Cerebral cortex (tissue), 2 donors: ENCODE results near the genes CPLANE1 and NUP155.

- PRO-cap, 2 experiments = peak in 1 of 2 experiments; most common plus-strand start chr5:37249055 (in 1); most common minus-strand start chr5:37248972 (in 1)
These were observed at the start of gene CPLANE1 for GRCh38 chr5:37248777-37249929. Gene CPLANE1 (minus strand): TSS chr5:37249376.

- PRO-cap, 2 experiments = peak in 1 of 2 experiments; most common plus-strand start chr5:37371188 (in 1); most common minus-strand start chr5:37371095 (in 1)
These were observed at the start of gene NUP155 for GRCh38 chr5:37370669-37371801. Gene NUP155 (minus strand): TSS chr5:37371106.

DNA sequence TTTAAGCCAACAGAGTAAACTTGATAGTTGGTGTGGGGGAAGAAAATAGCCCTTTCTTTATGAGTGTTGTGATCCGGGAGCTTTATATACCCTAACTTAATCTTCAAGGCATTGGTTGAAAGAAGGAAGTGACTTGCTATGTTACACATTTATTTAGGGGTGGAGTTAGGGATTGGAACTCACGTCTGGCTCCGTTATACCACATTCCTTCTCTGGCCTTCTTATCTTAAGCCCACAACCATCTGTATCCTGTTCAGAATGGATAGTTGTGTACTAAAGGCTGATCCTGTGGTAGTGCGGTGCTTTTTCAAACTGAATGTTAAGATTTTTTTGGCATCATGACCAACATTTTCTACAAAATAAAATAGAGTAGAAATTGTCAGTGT, 174.0 kb downstream of the WDR70 start:
- PRO-cap, 2 experiments = no peak in any of the 2 experiments

- PRO-cap, 2 experiments = no peak in any of the 2 experiments
These were observed 6.0 kb downstream of the GDNF start for GRCh38 chr5:37833802-37834368.

DNA sequence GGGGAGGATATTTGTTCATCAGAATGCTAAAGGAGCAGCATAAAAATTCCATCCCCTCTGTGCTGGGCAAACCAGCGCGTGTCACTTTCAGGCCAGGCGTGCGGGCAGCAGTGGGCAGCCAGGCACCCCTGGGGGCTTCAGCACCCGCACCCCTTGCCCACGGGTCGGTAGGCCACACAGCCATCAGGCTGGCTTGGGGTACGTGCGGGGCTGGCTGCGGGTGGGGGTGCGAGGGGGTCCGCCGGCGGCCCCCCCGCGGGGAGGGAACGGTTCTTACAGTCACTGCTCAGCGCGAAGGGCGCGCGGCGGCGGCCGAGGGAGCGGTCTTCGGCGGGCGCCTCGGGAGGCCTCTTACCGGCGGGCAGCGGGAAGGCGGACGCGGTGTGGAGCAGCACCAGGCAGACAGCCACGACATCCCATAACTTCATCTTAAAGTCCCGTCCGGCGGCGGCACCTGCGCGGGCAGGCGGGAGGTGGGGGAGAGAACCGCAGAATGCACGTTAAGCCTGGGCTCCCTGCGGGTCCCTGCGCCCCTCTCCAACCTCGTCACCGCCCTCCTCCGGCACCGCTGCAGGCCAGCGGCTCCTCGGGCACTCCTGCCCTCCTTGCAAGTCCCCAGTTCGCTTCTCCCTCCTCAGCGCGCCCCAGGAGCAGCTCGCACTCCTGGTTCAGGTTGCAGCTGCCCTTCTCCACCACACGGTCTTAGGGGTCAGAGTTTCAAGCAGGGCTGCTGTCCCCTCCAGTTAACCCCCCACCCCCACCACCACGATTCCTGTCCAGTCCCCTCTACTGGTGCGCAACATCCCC, 5.3 kb downstream of the GDNF start:
- PRO-cap, 2 experiments = no peak in any of the 2 experiments

DNA sequence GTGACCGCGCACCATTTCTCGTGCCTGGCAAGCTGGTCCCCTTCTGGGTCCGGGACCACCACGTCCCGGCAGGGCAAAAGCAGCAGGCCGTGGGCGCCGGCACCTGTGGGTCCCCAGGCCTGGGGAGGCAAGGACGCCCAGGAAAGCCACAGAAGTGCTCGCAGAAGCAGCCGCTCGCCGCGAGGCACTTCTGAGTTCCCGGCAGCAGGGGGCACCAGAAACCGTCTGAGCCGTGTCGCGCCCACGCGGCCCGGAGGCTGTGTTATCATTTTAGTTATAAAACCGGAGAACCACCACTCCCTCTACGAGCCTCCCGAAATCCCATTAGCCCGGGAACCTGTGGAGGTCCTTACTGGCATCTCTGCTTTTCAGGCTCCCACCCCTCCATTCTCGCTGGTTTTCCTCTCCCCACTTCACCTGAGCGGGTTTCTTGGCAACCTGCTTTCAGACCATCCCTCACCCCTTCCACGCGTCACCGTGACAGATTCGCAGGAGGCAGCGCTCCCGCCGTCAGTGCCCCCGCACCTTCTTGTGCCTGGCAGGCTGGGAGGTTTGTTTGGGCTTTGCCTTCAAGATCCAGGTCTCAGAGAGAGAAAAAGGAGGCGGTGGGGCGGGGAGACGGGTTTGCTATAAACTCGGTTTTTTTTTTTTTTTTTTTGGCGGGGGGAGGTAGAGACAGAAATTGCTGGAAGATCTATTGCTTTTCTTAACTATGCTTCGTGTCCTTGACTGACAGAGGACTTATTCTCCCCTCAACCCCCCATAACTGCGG, 2.3 kb downstream of the GDNF start:
- PRO-cap, 2 experiments = peak in 1 of 2 experiments; most common plus-strand start position 268 of the sequence (in 1); most common minus-strand start position 189 of the sequence (in 1)

DNA sequence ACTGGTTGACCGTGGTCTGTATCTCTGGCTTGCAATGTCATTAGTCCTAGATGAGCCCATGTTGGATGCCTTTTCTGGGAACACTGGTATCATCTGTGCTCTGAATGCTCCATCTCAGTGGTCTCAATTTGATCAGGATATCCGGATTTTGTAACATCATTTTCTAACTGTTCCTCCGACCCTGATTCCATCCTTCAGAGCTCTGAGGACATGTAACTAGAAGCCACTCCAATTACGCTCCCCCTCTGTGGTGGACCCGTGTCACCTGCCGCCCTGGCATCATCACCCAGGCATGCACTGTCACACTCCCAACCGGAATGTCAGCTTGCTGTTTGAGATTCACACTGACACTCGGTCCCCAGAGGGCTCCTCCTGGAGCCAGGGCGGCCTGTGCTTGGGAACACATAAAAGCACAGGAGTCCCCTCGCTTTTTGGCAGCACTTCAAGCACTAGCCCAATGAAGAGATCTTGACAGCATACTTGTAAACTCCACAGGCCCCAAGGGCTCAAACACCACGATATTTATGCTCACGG, 91.0 kb upstream of the EGFLAM start:
- PRO-cap, 2 experiments = no peak in any of the 2 experiments

GRCh38 chr5:38400285-38400856, 142.0 kb downstream of the EGFLAM start:
- PRO-cap, 2 experiments = no peak in any of the 2 experiments

DNA sequence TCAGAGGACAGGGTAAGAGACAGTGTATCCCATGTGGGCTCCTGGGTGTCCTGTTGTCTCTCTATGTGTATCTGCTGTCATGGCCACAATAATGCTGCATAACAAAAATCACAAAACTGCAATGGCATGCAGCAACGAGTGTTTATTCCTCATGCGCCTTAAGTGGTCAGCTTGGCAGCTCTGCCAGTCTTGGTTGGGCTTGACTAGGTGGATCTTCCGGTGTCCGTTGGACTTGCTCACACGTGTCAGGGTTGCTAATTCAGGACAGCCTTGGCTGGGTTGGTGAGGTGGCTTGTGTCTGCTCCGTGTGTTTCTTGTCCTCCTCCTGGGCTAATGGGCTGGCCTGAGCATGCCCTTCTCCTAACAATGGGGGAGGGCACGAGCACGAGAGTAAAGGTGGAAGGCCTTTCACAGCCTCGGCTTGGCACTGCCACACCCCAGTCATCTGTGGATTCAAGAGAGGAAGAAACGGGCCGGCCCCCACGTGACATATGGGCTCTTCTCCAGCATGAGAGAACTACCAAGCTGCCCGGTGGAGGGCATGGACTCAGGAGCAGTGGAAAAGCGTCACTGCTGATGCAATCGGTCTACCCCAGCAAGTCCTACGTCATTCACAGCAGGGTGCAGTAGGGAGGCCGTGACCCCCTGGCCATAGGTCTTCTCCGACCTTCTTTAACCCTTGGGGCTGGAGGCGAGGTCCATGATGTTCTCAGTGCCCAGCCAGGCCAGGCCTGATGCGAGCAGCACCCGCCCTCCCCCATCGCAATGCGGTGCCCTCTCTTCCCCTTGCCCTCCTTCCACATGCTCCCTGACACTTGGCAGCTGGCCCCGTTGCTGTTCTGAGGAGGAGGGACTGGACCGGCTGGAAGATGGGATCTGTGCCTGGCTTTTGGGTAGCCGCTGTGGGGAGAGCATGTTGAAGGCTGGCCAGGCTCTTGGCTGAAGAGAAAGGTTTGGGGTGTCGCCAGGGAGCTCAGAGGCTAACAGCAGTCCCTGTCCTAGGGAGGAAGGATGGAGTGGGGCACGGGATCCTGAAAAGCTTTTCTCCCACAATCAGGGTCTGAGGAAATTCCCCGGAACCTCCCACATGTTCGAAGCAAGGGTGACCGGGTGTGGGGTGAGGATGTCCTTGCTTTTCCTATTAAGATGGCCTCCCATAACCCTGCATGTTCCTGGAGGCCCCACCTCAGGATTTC, 90.0 kb downstream of the LIFR start:
- PRO-cap, 2 experiments = peak in 1 of 2 experiments; most common plus-strand start position 682 of the sequence (in 1); most common minus-strand start position 429 of the sequence (in 1)

- PRO-cap, 2 experiments = no peak in any of the 2 experiments
These were observed 38.5 kb upstream of the OSMR start for GRCh38 chr5:38807361-38807673.

DNA sequence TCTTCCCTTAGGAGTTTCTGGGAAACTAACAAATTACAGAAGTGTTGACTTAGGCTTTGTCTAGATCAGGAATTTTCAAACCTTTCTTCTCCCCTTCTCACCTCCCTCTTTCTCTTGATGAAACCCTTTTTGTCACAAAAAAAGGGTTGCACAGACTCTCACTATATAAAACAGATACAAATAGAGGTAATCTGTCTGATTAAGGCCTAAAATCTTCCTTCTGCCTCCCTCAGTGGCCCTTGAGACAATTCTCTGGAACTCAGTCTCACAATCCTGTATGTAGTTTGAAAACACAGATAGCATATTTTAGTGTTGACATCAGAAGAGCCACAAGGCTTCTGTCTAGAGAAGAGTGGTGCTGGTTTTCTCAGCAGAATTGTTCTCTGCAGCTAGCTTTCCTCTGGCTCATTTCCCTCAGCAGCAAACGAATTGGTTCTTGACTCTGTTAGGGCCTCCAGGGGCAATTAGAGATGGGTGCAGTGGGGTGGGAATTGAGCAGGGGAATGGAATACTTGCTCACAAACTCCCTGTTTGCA, 79.7 kb downstream of the OSMR start:
- PRO-cap, 2 experiments = no peak in any of the 2 experiments

GRCh38 chr5:38938082-38938540, 92.3 kb downstream of the OSMR start:
- PRO-cap, 2 experiments = no peak in any of the 2 experiments

- PRO-cap, 2 experiments = no peak in any of the 2 experiments
These were observed 10.8 kb downstream of the RICTOR start for GRCh38 chr5:39063010-39064088.

DNA sequence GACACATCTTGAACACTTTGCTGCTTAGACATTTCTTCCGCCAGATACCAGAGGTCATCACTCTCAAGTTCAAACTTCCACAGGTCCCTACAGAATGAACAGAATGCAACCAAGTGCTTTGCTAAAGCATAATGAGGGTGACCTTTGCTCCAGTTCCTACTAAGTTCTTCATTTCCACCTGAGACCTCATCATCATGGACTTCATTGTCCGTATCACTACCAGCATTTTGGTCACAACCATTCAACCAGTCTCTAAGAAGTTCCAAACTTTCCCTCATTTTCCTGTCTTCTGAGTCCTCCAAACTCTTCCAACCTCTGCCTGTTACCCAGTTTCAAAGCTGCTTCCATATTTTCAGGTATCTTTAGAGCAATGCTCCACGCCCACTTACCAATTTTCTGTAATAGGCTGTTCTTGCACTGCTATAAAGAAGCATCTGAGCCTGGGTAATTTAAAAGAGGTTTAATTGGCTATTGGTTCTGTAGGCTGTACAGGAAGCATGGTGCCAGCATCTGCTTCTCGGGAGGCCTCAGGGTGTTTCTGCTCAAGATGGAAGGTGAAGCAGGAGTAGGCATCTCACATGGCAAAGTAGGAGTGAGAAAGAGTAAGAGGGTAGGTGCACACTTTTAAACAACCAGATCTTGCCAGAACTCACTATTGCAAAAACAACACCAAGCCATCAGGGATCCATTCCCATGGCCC, 7.4 kb downstream of the RICTOR start:
- PRO-cap, 2 experiments = no peak in any of the 2 experiments

DNA sequence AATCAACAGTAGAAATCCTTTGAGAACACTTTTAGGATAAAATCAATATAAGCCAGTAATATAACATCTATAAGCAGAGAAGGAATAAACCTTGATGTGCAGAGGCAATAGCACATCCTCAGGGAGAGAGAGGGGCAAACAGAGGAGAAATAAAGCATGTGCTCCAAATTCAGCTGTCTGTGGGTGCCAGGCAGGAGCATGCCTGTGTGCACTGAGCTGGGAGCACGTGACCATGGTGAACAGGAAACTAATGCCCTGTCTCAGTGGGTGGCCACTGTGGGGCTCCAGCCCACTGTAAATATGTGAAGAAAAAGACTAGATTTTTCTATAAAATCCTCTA, 55.4 kb downstream of the FYB1 start:
- PRO-cap, 2 experiments = no peak in any of the 2 experiments

DNA sequence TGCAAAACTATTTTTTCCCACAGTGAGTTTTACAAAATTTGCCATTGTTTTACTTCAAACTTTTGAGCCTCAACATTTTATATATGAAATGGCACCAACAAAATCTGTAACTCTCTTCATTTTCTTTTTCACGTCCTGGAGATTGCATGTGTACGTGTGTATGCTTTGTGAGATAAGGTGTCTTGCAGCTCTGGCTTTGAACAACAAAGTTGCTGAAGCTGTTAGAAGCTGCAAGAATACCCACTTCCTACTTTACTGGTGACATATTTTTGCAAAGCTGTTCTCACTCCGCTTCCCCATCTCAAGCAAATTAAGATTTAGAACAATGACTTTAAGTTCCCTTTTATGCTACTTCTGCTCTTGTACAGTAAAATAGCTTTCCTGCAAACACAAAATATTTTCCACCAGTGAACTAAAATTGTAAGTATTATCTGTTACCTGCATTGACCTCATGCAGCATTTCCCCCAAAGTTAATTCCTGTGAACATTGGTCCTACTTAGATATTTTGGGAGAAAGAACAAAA, 41.7 kb downstream of the FYB1 start:
- PRO-cap, 2 experiments = no peak in any of the 2 experiments

GRCh38 chr5:39178747-39179475, 40.5 kb downstream of the FYB1 start:
- PRO-cap, 2 experiments = no peak in any of the 2 experiments

DNA sequence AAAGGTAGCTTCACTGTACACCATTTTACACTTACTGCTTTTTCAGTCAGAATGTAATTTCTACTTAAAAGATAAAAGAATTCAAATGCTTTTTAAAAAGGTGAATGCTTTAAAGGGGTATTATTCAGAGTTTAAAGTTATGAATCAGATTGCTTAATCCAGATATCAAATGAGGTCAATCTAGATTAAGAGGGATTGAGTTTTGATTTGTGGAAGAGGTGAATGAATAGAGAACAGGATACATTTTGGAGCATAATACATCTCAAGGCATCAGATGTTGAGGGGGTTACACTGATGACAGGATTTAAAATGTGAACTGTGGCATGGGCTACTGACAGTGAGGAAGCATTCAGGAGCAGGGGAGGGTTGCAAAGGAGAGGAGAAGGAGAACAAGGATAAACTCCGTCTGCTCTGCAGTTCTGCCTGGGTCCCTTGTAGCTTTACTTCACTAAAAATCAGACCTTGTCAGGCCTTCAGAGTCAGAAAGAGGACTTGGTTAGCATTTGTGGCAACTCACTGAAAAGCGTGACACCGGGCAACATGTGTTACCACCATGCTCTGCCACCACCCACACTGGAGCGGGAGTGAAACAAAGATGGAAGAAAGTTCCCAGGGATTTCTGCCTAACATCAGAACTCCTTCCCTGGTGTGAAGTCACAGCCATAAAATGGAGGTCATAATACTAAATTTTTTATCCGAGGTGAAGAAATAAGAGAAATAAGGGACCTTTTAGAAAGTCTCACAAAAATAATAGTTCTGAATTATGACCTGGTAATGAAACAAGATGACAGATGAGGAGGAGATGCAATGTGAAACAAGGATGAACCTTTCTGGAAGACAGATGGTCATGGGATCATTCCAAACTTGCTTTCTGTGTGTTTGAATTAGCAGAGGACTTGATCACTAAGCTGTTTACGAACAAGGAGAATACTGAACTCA, 19.3 kb downstream of the FYB1 start:
- PRO-cap, 2 experiments = no peak in any of the 2 experiments

DNA sequence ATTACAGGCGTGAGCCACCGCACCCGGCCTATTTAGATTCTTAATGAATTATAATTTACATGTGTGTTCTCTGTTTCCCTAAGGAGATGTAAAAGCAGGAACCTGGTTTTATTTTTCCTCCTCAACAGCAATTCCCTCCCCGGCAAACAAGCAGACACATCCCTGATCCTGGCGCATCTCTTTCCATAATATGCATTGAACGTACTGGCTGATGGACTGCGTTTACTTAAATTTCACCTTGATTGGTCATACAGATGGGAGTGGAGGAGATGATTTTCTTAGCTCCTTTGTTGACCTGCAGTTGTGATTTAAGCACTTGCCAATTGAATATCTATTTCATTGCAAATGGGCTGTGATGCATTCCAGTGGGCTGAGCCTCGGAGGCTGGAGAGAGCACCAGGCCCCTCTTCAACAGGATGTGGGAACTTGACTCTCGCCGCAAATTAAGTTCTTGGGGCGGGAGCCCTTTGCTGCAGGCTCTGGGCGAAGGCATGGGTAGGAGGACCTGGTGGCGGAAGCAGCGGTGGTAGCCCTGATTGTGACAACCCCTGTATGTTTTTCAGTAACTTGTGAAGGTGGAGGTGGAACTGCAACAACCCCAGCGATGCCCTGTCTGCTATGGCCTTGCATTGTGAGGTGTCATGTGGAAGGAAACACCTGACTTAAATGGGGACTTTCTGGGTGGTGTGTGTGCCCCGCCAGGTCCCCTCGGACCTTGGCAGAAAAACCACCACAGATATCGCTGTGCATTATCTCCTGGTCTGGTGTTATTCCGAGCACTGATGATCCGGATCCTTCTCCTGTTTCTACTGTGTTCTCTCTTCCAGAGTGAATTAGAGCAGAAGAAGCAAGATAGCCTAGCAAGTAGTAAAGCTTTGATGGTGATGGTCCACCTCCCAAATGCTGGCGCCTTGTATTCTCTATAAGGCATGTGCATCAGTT, 9.5 kb downstream of the FYB1 start:
- PRO-cap, 2 experiments = peak in 1 of 2 experiments; most common plus-strand start position 562 of the sequence (in 1)

DNA sequence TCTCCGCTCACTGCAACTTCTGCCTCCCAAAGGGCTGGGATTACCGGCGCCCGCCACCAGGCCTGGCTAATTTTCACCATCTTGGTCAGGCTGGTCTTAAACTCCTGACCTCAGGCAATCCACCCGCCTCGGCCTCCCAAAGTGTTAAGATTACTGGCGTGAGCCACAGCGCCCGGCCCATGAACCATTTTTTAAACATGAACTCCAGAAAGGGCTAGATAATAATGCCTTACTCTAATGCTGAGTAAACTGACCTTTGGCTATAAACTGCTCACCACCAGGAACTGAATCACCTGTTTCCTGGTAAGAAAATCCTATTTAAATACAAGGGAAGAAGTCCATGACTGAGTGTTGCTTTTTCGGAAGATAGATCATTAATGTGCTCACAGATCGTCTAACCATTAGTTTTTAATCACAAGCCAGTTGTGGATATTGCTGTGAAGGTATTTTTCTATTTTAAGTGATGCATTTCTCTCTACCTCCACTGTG, 23.2 kb upstream of the DAB2 start:
- PRO-cap, 2 experiments = no peak in any of the 2 experiments